AG09319 (cell line): ENCODE measurements around a stretch of chr17.

DNA sequence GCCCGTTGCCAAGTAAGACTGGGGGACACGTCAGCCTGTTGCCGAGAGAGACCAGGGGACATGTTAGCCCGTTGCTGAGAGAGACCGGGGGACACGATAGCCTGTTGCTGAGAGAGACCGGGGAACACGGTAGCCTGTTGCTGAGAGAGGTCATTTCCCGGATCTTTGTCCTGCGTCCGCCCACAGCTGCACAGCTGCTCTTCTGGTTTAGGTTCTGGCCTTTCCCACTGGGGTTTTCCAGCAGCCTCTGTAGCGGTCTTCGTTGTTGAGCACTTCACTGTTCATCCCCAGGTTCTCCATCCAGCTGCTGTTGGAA is 43.3 kb downstream of the TBCD start:
- RRBS: 80% methylated on average over 2 of the region's 13 CpGs

DNA sequence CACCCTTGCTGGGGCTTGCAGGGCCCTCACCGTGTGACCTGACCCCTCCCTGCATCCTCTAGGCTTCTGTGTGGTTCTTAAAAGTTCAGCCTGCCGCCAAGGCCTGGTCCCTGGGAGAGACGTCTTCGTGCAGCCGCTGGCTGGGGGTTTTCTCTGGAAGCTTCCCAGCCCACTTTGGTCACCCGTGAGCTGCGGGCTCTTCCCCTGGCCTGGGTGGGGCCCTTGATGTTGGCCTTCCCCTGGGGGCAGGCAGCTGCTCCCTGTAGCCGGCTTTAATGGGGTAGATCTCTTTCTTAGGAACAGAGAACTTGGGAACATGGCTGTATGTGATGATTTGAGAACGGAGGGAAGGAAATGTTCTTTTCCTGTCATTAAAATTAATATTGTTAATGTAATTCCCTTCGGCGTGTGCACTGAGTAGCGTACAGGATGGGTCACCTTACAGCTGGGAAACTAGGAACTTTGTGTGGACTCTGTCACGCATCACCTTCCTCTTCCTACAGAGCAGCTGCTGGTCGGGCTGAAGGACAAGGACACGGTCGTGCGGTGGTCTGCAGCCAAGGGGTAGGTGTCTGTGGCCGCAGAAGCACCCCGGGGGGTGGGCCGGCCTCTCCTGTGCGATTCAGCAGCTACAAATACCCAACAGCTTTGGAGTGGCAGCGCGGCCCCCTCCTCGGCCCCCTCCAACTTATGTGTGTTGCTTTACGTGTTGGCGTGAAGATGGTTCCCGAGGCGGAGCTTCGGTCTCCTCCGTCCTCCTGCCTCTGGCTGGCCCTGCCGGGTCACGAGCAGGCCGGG is 32.5 kb downstream of the ZNF750 start:
- RRBS: no CpG with 5 or more reads among the region's 33 CpGs

- RRBS: no CpG with 5 or more reads among the region's 9 CpGs
Observed at GRCh38 chr17:82814121-82814519, 25.7 kb downstream of the ZNF750 start.

- RRBS: no CpG with 5 or more reads among the region's 17 CpGs
Observed at GRCh38 chr17:82815101-82815806, 24.6 kb downstream of the ZNF750 start.

DNA sequence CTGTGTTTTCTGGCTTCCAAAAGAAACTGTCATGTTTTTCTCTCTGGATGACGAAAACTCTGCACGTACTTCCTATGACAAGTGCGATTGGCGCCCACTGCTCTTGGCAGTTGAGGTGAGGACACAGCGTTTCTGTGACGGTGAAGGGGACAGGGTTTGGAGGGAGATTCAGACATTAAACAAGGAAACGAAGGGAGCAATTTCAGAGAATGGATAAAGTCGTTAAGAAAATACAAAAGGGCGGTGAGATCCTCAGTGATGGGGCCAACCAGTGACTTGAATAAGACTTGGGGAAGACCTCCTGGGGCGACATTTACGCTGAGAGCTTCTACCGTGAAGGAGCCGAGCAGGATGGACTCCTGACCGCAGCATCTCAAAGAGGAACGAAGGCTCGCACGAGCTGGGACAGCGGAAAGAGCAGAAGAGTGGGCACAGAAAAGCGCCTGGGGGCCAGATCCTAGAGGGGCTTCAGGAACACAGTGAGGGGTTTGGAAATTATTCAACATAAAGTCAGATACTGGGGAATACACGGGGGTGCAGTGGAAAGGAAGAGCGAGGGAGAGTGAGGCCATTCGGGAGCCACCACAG is 17.6 kb downstream of the ZNF750 start:
- RRBS: no CpG with 5 or more reads among the region's 22 CpGs

- RRBS: no CpG with 5 or more reads among the region's 17 CpGs
Observed at GRCh38 chr17:82883742-82884265, 44.0 kb upstream of the ZNF750 start.

DNA sequence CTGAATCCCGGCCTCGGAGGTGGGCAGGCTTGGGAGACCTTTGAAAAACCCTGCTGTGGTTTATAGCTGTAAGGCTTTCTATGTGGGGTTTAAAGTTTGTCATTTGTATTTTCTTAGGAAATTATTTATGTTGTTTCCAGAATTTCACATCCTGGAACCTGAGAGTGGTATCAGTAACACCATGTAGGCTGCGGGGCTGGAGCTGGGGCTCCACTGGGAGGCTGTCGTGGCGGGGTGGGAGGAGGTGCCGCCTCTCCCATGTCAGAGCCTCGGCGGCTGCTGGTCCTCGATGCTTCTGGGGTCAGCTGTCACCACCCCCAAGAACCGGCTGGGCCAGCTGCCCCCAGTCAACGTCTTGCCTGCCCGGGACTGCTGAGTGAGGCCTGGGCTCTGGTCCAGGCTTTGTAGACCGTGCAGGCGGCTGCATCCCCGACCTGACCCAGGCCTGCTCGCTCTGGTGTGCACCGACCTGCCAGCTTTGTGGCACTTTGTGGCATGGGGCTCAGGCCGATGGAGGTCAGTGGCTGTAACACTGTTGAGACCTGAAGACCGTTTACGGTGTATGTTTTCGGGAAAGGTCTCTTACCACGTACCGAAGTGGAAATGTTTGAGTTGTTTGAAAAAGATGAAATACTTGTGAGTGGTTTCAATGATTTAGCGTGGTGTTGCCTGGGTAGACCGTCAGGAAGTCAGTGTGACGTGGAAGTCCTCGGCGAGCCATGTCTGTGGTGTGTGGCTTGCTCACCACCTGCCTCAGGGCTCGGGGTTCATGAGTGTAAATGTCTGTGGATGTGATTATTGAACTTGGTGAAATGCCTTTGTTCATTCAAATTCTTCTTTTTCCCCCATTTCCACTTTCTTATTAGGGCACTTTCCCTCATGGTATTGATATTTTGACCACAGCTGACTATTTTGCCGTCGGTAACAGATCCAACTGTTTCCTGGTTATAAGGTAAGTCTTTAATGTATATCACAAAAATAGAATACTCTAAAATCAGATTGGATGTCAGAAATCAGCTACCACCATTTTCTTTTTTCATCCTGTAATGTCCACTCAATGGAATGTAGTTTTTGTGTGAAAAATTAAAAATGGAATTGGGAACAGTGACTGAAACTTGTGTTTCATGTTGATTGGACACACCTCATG is 53.2 kb upstream of the ZNF750 start:
- RRBS: 42% methylated on average over 3 of the region's 31 CpGs

- RRBS: no CpG with 5 or more reads among the region's 19 CpGs
Observed at GRCh38 chr17:82911755-82912320, 72.0 kb upstream of the ZNF750 start.

DNA sequence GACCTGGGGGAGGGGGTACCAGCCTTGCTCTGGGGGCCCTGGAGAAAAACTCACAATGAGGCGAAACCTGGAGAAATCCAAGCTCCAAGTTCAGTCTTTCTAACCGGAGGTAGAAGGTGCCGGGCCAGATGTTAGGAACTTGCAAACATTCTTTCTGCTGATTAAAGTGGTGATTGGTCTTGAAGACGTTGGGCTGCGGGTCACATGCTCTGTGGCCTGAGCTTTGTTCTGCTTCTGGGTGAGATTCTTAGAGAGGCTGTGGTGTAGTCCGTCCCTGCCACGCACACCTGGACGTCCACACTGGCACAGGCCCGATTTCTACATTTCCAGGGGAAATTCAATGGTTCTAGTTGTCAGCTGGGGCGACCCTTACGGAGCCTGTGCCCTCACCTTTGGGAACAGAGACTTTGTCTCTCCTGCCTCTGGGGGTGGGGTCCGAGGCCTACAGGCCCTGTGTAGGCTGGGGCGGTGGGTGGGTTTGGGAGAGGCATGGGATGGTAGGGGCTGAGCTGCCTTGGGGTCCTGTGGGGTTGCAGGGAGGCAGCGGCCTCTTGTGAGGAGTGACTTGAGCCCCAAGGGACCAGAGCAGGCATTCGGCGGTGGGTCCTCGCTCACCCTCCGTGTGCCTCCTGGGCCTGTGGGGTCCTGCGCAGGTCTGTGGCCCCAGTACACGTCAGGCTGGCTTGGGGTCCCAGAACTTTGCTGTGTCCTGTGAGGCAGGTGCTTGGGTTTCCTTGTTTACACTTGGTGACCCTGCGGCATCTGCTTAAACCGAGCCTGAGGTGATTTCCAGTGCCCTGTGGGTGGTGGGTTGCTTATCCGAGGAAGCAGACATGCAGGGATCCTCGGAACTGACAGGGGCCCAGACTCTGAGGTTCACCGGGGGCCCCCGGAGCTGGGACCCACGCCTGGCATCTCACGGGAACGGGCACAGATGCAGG is 7.4 kb downstream of the METRNL start:
- RRBS: no CpG with 5 or more reads among the region's 29 CpGs

DNA sequence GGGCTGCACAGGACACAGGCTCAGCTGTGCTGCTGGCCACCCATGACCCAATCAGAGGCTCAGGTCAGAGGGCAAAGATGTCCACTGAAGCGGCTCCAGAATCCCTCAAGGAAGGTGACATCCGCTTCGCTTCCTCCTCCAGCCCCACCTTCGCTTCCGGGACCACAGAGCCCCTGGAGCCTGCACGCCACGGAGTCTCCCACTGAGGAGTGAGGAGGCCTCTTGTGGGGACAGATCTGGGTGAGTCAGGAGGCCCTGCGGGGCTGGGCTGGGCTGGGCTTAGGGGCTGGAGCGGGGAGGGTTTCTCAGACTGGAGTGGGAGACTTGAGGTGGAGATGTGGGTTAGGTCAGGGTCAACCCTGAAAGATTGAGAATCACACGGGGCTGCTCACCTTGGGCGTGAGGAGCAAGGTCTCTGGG is 115.6 kb downstream of the METRNL start:
- RRBS: no CpG with 5 or more reads among the region's 11 CpGs